A549 (cell line): ENCODE measurements around a stretch of chr17.

- PRO-cap, result bidirectional peak, plus-strand start at chr17:7841540, minus-strand start at chr17:7841429; bidirectional peak, plus-strand start at chr17:7841943, minus-strand start at chr17:7841739; bidirectional peak, plus-strand start at chr17:7842349, minus-strand start at chr17:7842038
CAGE:
- cytosol, long polyA plus RNA, result no peak
- long polyA plus RNA, result no peak
- nucleus, long polyA plus RNA, result no peak
Measured at GRCh38 chr17:7841044-7842135, 7.4 kb downstream of the KDM6B start.

DNA sequence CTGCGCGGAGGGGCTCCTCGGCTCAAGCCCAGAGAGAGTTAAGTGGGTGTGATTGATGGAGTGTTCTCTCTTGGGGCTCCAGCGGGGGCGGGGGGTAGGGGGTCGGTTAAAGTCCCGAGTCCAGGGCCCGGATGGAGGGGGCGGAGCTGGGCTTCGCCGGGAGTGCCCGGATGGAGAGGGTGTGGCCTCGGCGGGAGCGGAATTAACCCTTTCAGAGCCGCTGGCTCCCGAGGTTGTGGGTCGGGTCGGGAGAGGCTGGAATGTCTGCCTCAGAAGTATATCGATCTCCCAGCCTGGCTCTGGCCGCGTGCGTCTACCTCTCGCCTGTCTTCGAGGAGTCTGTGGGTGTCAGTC, 8.1 kb downstream of the KDM6B start:
- PRO-cap, result bidirectional peak, plus-strand start at position 214 of the sequence, minus-strand start outside the sequence
CAGE:
- cytosol, long polyA plus RNA, result no peak
- long polyA plus RNA, result no peak
- nucleus, long polyA plus RNA, result no peak

- PRO-cap, result no peak
CAGE:
- cytosol, long polyA plus RNA, result no peak
- long polyA plus RNA, result no peak
- nucleus, long polyA plus RNA, result no peak
Measured at GRCh38 chr17:7850687-7851033, 4.2 kb upstream of the TMEM88 start.

DNA sequence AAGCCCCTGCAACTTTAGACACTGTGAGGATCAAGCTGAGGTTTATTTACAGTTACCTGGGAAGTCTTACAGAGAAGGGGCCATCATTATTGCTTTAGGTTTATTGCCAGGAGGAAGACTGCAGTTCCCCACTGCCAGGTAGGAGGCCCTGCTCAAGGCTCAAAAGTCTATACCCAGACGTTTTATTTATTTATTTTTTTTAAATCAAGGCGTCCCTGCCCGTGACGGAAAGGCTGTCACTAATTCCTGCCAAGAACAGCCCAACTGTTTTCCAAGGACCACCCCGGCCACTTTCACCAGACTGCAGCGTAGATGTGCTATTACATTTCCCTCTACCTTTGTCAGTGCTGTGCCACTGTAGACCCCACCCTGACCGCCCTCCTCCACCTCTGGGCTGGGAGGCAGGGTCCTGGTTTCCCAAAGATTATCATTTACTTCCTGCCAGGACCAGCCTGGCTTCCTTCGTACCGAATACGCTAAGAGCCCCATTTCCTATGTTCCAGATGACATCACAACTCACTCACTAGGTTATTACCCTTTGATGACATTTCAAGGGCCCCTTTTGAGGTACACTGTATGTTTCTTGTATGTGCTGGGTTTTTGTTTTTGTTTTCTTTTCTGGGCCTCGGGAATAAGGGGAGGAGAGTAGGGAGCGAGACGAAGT, 6.2 kb upstream of the RNF227 start:
- PRO-cap, result no peak
CAGE:
- cytosol, long polyA plus RNA, result no peak
- long polyA plus RNA, result no peak
- nucleus, long polyA plus RNA, result no peak

DNA sequence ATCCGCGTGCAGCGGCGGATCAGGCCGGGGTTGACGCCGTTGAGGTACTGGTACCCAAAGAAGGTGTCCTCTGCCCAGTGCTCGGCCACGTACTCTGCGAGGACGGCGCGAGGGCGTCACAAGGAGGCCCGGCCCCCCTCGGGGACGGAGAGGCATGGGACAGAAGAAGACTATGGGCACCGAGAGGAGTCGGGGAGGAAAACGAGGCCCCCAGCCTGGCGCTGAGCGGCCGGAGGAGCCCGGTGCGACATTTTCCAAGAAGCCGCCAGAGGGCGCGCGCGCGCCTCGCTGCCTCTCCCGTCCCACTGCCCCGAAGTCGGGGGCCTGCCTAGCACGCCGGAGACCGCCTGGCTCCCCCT, 7.7 kb downstream of the ALOX12B start:
- PRO-cap, result no peak
CAGE:
- cytosol, long polyA plus RNA, result no peak
- long polyA plus RNA, result no peak
- nucleus, long polyA plus RNA, result no peak

DNA sequence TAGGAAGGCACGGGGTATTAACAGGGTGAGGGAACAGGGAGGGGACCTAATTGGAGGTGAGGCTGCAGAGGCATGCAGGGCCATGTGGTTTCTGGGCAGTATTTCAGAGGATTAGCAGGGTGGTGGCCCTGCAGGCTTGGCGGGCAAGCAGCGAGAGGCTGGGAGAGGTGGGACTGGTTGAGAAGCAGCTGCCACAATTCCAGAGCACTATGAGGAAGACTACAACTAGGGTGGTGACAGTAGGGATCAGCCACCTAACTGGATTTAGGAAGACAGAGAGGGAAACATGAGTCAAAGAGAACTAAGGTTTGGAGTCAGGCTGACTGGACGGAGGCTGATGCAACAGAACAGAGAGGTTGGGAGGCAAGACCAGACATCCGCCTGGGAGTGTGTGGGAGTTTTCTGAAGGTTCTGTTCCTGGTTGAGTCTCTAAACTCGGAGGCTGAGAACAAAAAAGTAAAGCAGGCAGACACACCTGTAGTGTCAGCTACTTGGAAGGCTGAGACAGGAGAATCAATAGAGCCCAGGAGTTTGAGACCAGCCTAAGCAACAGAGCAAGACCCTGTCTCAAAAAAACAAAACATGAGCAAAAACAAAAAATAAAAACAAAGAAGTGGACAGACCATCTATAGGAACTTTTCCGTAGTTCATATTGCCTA, 12.2 kb downstream of the ALOXE3 start:
- PRO-cap, result no peak
CAGE:
- cytosol, long polyA plus RNA, result no peak
- long polyA plus RNA, result no peak
- nucleus, long polyA plus RNA, result no peak

GRCh38 chr17:8137820-8138565, 14.1 kb upstream of the HES7 start:
- PRO-cap, result no peak
CAGE:
- cytosol, long polyA plus RNA, result no peak
- long polyA plus RNA, result no peak
- nucleus, long polyA plus RNA, result no peak

- PRO-cap, result no peak
CAGE:
- cytosol, long polyA plus RNA, result no peak
- long polyA plus RNA, result no peak
- nucleus, long polyA plus RNA, result no peak
Measured at GRCh38 chr17:8161168-8161940, 1.4 kb downstream of the VAMP2 start.

DNA sequence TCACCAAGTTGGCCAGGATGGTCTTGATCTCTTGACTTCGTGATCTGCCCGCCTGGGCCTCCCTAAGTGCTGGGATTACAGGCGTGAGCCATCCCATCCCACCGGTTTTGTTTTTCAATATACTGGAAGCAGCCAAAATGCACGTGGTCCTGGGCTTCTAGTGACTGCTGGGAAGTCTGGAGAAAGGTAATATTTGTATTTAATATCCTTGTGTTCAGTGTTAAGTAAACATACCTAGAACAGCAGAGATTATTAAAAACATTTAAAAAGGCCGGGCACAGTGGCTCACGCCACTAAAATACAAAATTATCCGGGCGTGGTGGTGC, 9.7 kb upstream of the AURKB start:
- PRO-cap, result bidirectional peak, plus-strand start at position 293 of the sequence, minus-strand start at position 109 of the sequence
CAGE:
- cytosol, long polyA plus RNA, result no peak
- long polyA plus RNA, result no peak
- nucleus, long polyA plus RNA, result no peak

GRCh38 chr17:8223331-8223735, 13.0 kb upstream of the AURKB start:
- PRO-cap, result no peak
CAGE:
- cytosol, long polyA plus RNA, result no peak
- long polyA plus RNA, result no peak
- nucleus, long polyA plus RNA, result no peak

GRCh38 chr17:8225894-8226983, 15.9 kb upstream of the AURKB start:
- PRO-cap, result unidirectional peak, minus-strand start at chr17:8226698; unidirectional peak, minus-strand start at chr17:8226835
CAGE:
- cytosol, long polyA plus RNA, result no peak
- long polyA plus RNA, result no peak
- nucleus, long polyA plus RNA, result no peak

DNA sequence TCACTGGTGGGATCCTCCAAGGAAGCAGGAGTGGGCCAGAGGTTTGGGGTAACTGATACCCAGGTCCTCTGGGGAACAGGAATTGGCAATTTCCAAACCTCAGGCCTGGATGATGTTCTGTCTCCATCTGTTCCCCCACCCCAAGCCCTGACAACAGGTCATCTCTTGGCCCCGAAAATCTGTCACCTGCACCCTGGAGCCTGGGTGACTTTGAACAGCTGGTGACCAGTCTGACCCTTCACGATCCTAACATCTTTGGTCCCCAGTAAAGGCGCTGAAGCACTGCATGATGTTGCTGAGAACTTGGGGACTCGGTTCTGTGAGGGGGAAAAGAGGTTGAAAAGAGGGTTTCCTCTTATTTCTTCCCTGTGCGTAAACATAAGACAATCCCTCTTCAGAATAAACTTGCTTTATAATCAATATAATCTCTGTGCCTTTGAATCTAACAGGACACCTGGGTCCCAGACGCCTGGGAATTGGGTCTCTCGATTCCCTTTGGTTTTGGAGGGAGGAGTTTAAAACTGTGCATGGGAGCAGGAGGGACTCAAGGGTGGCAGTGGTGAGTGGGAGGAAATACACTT, 1.3 kb downstream of the RANGRF start:
- PRO-cap, result no peak
CAGE:
- cytosol, long polyA plus RNA, result no peak
- long polyA plus RNA, result no peak
- nucleus, long polyA plus RNA, result no peak

DNA sequence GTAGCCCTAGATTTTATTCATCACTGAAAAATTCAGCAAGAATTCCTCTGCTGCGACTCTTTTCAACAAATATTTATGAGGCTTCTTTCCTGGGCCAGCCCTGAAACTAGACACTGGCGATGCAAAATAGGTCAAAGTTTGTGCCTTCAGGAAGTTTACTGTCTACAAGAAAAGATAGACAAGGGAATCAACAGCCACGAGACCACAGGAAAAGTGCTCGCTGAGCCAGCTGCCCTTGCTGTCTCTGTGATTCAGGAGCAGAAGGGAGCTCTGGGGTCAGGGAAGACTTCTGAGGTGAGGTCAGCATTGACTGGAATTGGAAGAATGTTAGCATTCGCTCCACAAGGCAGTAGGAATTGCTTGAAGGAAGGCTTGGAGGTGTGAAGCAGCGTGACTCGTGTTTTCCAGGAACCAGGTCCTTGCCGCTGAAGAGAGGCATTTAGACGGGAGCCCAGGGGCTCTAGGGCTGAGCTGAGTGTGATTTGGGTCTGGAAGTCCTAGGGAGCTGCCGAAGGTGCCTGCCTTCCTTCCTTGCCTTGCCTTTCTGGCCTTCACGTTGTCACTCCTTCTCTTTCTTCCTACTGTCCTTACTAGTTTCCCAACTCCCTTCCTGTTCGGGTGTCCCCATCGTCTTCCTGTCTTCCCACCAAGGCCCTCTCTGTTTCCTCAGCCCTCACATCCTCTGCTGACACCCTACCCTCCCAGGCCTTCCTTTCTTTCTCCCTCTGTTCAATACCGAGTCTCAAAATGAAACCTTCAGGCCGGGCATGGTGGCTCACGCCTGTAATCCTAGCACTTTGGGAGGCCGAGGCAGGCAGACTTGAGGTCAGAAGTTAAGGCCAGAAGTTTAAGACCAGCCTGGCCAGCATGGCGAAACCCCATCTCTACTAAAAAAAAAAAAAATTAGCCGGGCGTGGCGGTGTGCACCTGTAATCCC, 2.1 kb upstream of the RPL26 start:
- PRO-cap, result no peak
CAGE:
- cytosol, long polyA plus RNA, result no peak
- long polyA plus RNA, result no peak
- nucleus, long polyA plus RNA, result no peak

DNA sequence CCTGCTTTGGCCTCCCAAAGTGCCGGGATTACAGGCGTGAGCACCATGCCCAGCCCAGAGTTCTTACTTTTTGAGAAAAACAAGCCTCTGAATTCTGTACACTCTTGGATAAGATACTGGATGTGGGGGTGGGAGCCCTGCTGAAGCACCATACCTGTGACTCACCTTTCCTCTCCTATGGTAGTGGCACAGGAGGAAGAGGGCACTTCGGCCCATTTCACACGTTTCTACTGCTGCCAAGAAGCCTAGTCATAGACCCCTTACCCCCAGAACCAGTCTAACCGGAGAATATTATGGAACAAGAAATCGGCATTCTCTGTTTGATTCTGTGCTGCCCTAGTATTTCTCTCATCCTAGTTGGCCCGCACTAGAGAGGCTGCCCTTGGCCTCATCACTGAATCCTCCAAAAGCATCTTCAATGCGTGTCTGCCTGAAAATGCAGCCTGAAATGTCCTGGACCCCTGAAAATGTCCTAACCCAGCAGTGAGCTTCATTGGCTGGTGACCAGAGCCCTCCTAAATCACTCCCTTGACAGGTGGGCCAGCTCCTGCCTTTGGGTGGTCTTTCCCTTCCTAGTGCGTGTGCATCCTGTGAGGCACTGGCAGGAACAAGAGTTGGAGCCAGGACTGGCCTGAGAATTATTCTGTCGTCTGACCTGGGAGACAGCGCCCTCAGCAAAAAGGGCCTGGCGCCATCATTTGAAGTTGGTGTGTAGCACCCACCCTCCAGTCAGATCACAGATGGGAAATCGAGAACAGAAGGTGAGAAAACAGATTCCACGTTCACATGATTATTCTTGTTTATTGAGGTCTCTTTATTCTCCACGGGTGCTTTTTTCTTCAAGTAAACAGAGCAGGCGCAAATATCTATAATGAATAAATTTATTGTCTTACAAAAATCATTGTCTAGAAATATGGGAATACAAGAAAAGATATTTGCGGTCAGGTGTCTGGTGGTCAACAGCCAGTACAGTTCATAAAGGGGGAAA, 38.0 kb downstream of the NDEL1 start:
- PRO-cap, result no peak
CAGE:
- cytosol, long polyA plus RNA, result no peak
- long polyA plus RNA, result no peak
- nucleus, long polyA plus RNA, result no peak

DNA sequence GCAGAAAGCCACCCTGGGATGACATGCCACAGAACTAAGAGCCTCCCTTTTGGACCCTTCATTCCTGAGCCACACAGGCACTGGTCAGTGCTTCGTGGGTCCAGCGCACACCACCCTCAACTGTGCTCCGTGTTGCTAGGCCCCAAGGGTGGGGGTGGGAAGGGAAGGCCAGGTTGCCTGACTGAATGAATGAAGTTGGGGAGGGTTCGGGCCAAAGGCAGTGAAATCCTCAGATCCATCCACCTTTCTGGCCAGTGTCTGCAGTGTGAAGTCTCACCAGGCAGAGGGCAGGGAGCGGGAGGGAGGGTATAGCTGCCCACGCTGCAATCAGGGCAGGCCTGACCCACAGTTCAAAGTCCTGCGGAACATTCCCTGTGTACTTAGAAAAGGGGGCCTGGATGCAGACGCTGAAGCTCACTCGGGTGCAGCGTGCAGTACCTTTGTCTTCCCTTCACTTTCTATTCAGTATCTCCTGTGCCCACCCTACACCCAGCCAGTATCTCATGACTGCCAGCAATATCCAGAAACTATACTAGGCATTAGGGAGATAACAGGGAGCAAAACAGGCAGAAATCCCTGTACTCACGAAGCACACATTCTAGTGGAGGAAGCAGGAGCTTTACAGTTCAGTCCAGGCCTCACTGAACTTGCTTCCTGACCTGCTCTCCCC, 41.9 kb downstream of the NDEL1 start:
- PRO-cap, result no peak
CAGE:
- cytosol, long polyA plus RNA, result no peak
- long polyA plus RNA, result no peak
- nucleus, long polyA plus RNA, result no peak

DNA sequence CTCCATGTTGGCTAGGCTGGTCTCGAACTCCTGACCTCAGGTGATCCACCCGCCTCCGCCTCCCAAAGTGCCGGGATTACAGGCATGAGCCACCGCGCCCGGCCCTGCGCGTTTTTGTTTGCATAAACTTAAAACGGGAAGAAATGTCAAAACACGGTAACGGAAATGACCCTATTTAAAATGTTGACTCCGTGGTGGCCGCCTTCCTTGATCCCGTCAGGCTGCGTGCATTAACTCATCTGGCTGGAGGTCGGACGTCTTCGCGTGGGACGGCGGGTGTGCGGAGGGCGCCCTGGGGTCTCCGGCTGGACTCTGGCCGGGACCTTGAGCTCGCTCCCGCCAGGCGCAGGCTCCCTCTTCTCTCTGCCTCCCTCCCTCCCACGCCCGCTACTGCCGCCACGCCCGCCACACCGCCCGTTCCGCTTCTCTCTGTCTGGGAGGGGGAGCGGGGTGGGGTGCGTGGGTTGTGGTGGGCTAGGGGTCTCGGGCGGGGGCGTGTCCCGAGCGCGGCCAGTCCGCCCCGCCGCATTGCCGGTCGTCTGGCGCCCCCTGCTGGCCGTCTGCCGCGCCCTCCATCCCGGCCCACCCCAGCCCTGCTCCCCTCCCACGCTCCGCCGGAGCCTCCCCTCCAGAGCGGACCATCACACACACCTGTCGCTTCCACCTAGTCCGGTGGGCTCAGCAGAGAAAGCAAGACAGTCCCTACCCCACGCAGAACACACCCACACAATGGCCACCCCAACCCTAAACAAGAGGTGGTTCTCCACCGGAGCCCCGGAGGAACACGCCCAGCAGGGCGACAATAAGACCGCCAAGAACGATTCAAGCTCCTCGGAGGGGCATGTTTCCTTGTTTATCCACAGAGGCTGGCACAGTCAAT, 1.2 kb upstream of the CCDC42 start:
- PRO-cap, result no peak
CAGE:
- cytosol, long polyA plus RNA, result no peak
- long polyA plus RNA, result no peak
- nucleus, long polyA plus RNA, result no peak

- PRO-cap, result no peak
CAGE:
- cytosol, long polyA plus RNA, result no peak
- long polyA plus RNA, result no peak
- nucleus, long polyA plus RNA, result no peak
Measured at GRCh38 chr17:8909834-8910310, 42.4 kb upstream of the PIK3R6 start.

- PRO-cap, result no peak
CAGE:
- cytosol, long polyA plus RNA, result no peak
- long polyA plus RNA, result no peak
- nucleus, long polyA plus RNA, result no peak
Measured at GRCh38 chr17:8922241-8923010, 43.1 kb downstream of the PIK3R5 start.

DNA sequence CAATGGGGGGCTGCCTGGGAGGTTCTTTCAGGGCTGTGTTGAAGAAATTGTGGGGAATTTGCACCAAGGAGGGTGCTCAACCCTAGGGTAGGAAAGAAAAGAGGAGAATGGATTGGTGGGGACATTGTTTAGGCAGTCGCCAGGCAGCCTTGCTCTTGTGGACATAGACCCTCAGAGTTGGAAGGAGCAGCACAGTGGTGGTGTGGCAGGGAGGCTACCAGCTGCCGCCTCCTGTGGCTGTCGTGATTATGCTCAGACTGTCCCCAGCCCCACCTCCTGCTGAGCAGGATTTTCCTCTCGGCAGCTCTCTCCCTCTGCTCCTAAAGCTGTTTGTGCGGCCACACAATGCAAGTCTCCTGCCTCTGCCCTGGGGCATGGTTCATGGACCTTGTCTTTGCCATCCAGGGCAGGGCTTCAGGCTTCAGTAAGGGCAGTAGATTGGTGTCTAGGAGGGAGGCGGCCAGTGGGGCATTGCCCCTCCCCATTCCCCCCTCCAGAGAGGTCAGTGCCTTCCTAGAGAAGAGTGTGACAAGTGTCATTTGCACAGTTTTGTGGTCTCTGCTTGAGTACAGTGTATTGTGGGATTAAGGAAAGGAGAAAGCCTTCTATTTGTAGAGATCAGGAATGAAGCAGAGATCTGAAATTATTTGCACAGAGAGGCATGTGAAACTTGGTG, 175.0 kb downstream of the NTN1 start:
- PRO-cap, result no peak
CAGE:
- cytosol, long polyA plus RNA, result no peak
- long polyA plus RNA, result no peak
- nucleus, long polyA plus RNA, result no peak

DNA sequence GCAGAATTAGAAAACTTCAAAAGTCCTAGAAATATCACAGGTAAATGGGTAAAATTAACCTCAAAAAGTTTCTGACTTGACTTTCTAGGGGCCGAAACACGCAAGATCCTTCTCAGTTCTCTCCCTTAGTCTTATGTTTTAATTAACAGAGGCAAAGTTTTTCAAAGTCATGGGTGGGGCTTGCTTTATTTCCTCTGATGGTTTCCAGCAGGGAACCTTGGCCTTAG, 263.4 kb downstream of the NTN1 start:
- PRO-cap, result no peak
CAGE:
- cytosol, long polyA plus RNA, result no peak
- long polyA plus RNA, result no peak
- nucleus, long polyA plus RNA, result no peak